Mesangial cell (primary cell): ENCODE data around the genes THAP12, MYO7A and PAK1.

DNA sequence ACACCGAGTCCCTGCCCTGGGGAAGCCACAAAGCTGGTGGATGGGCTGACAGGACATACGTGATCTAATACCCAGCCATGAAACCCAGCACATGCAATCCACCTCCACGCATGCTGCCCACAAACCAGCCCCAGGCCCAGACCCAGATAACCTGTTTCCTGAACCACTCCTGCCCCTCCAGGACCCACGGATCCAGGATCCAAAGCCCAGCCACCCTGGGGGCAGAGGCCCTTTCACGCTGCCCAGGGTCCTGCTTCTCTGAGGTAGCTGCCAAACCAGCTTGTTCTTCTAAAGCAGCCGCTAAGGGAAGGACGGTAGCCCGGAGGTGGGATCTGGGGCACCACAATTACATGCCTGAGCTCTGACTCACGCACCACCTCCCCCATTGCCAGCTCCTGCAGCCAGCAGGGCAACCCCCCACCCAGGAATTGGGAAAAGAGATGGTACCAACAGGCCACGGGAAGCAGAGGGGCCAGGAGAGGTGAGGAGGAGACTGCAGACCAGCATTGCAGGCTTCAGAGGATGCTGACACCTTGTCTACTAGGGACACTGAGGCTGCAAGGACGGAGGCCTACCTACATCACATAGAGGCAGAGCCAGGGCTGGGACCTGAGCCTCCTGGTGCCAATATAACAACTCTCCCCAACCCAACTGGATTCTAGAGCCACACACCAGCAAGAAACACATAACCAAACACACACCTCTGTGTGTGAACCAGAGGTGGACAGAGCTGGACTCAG lies 35.1 kb downstream of the GDPD5 start:
- RAMPAGE, long total RNA, result no peak

- RAMPAGE, long total RNA, result no peak
Observed at GRCh38 chr11:75547398-75547899, 14.6 kb upstream of the SERPINH1 start.

DNA sequence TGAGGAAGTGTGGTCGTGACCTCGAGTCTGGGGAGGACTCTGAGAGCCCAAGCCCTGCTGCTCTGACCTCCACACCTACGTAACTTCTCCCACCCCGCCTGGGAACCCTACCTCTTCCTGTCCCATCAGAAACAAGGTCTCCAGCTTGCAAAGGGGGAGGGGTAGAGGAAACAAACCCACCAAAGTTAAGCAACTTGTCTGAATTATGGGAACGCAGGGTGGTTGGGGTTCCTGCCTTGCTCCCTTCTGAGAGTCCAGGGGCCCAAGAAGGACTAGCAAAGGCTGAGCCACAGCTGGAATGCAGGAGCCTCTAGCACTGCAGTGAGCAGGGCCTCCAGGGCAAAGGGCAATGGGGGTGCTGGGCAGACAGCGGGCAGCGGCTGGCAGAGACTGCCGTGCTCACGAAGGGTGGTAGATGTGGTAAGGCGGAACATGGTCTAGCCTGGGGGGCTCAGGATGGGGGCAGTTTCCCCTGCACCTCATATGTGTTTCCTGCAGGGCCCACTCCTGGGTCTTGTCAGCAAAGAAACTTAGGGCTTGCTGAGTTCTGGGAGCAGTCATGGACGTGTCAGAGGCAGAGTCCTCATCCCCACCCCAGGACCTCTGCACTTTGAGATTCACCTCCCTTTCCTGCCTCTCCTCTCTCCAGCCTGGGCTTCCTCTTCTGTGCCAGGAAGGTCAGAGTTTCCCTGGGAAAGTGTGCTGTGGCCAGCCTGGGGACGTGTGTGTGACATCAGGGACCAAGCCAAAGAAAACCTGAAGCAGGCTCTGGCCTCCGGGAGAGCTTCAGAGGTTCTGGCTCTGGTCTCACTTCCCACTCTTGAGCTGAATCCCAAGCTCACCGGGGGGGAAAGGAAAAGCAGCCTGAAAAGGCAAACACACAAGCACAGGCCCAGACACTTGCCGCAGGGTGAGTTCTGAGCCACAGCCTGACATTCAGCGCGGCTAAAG lies 4.3 kb downstream of the MOGAT2 start:
- RAMPAGE, long total RNA, result no peak

DNA sequence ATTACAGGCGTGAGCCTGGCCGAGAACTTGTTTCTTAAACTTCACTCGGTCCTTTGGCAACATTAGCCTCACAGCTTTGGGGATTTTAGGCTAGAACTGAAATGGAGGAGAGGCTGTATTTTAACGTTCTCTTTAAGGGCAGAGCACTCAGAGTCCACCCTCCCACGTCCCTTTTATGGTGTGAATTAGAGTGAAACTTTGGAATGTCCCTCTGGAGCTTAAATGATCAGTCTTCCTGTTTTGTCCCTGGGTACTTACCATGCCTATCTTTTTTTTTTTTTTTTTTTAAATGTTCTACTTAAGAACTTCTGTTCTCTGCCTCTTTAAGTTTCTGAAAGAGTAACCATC lies 11.4 kb downstream of the UVRAG start:
- RAMPAGE, long total RNA, result no peak

DNA sequence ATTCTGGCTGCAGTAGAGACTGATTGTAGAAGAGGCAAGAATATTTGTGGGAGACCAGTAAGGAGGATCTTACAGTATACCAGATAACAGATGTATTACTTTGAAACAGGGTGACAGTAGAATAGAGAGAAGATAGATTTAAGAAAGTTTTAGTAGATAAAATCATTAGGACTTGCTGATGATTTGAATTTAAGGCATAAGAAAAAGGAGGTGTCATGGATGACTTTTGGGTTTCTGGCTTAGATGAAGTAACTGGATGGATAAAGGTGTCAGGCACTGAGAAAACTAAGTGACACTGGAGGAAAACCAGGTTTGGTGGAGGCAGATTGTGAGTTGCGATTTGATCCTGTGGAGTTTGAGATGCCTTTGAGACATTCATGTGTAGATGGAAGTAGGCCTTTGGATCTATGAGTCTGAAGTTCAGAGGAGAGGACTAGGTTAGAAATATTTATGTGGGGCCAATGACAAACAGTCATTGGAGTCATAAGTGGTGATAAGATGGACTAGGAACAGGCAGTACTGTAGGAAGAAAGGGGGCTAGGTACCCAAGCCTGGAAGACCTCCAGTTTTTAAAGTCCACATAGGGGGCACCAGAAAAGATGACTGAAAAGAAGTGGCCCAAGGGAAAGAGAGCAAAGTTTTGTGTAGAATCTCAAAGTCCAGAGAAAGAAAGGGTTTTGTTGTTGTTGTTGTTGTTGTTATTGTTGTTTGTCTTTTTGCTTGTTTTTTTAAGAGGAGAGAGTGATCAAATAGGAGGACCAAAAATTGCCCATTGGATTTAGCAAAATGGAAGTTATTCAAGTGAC lies 75.4 kb downstream of the UVRAG start:
- RAMPAGE, long total RNA, result no peak

- RAMPAGE, long total RNA, result no peak
Observed at GRCh38 chr11:75911471-75911781, 96.4 kb downstream of the UVRAG start.

GRCh38 chr11:76070970-76071577 lies 135.2 kb downstream of the WNT11 start:
- RAMPAGE, long total RNA, result no peak

GRCh38 chr11:76083779-76084212 lies 122.5 kb downstream of the WNT11 start:
- RAMPAGE, long total RNA, result no peak

DNA sequence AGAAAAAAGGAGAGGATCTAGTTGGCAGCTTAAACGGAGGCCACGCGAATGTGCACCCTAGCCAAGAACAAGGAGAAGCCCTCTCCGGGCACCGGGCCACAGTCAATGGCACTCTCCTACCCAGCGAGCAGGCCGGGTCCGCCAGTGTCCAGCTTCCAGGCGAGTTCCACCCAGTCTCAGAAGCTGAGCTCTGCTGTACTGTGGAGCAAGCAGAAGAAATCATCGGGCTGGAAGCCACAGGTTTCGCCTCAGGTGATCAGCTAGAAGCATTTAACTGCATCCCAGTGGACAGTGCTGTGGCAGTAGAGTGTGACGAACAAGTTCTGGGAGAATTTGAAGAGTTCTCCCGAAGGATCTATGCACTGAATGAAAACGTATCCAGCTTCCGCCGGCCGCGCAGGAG lies 65.3 kb downstream of the WNT11 start:
- RAMPAGE, long total RNA, result no peak

GRCh38 chr11:76147339-76147808 lies 58.9 kb downstream of the WNT11 start:
- RAMPAGE, long total RNA, result no peak

DNA sequence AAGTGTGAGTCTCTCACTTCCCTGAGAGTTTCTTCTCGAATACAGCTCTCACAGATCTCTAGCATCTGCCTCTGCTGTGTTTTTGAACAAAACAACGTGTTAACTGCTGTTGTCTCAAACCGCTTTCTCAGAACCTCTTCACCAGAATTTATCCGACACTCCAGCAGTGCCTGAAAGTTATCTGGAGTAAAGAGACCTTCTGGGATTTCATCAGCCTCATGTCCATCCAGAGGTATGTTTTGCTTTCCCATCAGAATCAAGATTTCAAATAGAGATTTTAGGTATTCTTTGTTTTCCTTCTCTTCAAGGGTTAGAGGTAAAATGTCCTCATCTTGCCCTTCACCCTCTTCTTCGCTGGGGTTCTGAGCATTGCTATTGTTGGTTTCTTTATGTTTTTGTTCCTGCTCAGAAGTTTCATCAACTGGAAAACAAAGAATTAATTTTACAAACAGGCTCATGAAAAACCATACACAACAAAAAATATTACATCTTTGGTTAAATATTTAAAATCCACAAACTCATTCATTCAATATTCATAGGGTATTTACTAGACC lies 28.5 kb downstream of the THAP12 start:
- RAMPAGE, long total RNA, result no peak

DNA sequence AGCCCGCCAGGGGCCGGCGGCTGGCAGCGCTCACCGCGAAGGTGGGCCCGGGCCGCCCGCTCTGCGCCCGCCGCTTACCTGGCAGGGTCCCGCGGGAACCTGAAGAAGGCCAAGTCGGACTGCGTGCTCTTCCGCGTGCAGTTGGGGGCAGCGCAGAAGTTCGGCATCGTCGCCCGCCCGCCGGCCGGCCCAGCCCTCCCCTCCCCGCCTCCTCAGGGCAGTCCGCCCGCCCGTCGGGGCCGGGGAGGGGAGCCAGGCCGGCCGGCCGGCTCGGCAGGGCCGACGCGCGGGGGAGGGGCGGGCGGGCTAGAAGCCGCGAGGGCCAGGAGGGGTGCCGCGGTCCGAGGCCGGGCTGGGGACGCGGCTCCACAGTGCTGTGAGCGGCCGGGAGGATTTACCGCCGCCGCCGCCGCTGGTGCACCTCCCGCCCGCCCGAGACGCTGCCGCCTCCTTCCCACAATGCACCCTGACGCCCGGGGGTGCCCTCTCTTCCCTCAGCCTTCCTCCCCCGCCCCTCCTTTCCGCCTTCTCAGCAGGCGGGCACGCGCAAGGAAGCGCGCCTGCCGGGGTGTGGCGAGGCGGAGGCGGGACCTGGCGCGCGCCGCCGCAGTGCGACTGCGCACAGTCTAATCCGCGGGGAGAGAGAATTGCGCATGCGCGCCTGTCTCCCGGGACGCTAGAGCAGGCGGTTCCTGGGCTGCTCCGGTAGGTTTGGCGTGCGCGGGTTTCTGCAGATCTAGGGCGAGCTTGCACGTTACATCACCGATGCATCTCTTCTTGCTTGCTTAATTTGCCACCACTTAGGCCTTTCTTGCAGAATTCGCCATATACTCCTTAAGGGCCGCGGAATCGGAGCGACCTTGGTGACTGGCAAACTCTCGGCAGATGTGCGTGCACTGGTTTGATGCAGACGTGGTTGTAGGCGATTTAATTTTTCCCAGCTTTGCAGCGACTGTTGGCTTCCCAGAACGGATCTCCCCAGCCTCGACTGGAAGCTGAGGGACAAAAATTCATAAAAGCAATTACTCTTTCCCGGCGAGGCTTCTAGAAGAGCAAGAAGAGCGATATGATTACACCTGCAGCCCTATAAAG lies at the start of gene THAP12:
Gene THAP12, minus strand, starts transcription at position 463 of the 1,092 bp plus-strand sequence.
- RAMPAGE, long total RNA, result no peak

DNA sequence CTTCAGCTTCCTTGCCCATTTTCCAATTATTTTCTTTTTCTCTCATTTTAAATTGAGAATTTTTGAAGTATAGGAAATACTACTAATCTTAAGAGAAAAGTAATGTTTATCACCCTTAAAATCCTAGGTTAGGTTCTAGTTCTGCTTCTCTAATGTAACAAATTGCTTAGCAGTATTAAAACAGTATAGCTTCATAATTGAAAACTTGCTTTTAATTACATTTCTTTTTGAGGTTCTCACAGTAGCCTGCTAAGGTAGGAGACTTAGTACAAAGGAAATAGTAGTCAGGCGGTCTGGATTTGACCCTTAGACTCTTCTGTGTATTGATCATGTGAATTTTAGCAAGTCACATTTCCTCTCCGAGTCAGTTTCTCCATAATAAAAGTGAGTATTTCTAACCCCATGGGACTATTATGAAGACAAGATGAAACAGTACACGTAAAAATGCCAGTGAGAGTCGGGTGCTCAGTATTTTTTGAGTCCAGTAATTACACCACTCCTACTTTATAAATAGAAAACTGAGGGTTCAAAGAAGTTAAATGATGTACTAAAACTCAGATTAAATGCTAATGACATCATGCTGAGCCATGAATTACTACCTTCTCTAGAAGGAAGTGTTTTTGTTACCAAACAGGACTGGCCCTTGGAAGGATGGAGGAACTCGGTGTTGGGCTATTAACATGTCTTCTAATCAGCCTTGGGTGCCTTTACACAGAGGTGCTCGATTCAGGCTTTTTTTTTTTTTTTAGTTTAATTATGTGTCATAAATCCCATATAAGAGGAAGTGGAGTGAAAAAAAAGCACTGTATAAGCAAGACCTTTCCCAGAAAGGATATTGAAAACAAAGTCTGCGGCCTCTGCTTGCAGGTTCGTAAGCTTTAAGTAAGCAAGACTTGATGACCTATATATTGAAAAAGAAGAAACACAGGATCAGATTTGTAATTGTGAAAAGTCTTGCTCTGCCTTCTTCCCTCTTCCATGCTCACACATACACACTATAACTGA lies 108.9 kb downstream of the EMSY start:
- RAMPAGE, long total RNA, result no peak

DNA sequence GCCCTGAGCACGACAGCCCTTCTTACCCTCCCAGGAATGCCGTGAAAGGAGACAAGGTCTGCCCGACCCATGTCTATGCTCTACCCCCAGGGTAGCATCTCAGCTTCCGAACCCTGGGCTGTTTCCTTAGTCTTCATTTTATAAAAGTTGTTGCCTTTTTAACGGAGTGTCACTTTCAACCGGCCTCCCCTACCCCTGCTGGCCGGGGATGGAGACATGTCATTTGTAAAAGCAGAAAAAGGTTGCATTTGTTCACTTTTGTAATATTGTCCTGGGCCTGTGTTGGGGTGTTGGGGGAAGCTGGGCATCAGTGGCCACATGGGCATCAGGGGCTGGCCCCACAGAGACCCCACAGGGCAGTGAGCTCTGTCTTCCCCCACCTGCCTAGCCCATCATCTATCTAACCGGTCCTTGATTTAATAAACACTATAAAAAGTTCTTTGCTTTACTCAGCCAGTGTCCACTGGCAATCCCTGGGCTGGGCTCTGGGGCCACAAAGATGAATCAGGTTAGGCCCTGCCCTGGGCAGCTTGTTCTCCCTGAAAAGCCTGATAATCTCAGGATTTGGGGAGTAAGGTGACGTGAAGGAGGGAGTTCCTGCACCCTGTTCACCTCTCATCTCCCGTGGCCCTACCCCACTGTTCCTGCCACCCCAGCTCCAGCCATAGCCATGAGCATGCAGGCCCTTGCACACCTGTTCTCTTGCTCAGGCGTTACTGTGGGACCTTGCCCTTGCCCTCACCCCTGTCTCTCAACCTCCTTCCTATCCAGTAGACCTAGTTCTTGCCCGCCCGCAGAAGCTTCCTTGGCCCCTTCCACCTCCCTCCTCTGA lies 14.8 kb downstream of the TSKU start:
- RAMPAGE, long total RNA, result no peak

- RAMPAGE, long total RNA, result no peak
Observed at GRCh38 chr11:76823290-76824018, 37.3 kb upstream of the ACER3 start.

GRCh38 chr11:76997889-76998320 lies 36.3 kb upstream of the B3GNT6 start:
- RAMPAGE, long total RNA, result no peak

GRCh38 chr11:77027243-77027675 lies 6.9 kb upstream of the B3GNT6 start:
- RAMPAGE, long total RNA, result no peak

GRCh38 chr11:77075588-77075905 lies 8.8 kb downstream of the CAPN5 start:
- RAMPAGE, long total RNA, result no peak

DNA sequence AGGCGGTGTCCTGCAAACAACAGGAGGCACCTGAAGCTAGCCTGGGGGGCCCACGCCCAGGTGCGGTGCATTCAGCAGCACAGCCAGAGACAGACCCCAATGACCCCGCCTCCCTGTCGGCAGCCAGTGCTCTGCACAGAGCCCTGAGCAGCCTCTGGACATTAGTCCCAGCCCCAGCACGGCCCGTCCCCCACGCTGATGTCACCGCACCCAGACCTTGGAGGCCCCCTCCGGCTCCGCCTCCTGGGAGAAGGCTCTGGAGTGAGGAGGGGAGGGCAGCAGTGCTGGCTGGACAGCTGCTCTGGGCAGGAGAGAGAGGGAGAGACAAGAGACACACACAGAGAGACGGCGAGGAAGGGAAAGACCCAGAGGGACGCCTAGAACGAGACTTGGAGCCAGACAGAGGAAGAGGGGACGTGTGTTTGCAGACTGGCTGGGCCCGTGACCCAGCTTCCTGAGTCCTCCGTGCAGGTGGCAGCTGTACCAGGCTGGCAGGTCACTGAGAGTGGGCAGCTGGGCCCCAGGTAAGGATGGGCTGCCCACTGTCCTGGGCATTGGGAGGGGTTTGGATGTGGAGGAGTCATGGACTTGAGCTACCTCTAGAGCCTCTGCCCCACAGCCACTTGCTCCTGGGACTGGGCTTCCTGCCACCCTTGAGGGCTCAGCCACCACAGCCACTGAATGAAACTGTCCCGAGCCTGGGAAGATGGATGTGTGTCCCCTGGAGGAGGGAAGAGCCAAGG lies at the start of gene MYO7A:
Gene MYO7A, plus strand, starts transcription at position 281 of the 743 bp plus-strand sequence.
- RAMPAGE, long total RNA, result no peak

- RAMPAGE, long total RNA, result no peak
Observed at GRCh38 chr11:77473885-77474542, at the start of gene PAK1. PAK1 (minus strand) TSS chr11:77474094.